ENCODE measurements around the gene CNTN5.

DNA sequence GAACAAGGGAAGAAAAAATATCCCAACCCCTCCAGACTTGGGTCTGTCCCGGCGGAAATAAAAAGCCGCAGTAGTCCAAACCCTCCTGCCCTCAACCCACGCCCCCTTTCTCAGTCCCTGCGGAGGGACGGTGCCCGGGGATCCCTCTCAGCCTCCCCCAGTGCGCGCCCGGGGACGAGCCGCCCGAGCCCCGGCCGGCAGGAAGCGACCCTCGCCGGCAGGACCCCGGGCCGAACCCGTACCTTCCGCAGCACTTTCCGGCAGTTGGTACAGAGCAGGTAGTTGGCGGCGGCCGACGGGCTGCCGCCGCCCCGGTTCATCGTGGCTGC is 497 bp downstream of the SESN3 start:
- RRBS, result 38% methylated on average over 15 of the region's 31 CpGs

DNA sequence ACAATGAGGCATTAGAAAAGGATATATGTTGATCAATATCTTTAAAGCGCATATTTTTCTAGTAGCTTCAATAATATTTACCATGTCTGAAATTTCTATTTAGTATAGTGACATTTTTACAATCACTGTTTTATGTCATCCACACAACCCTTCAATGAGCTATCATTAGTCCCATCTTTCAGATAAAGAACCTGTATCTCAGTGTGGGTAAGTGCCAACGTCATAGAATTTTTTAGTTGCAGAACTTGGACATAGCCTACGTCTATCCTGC is 101.2 kb downstream of the FAM76B start:
- RRBS, result no CpG with 5 or more reads among the region's 3 CpGs

- RRBS, result no CpG with 5 or more reads among the region's 15 CpGs
These were observed 1.2 kb downstream of the CEP57 start for GRCh38 chr11:95791413-95792051.

DNA sequence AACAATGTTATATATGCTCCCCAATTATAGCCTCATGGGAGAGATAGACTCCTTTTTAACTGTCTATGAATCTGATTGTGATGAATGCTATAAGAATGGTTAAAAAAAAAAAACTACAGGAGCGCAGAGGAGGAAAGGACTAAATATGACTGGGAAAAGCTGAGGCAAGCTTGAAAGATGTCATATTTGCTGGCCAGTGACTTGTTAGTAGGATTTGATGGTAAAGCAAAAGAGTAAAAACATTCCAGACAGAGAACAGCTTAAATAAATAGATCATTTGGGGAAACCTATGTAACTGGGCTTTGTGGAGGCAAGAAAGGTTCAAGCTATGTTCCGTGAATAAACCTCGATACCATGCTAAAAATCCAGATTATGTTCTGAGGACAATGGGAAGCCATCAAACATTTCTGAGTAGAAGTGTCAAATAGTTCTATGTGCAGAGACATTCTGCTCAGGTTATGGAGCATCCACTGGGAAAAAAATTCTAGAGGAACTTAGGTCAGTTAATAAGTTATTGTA is 24.3 kb downstream of the MTMR2 start:
- RRBS, result no CpG with 5 or more reads among the region's 3 CpGs

DNA sequence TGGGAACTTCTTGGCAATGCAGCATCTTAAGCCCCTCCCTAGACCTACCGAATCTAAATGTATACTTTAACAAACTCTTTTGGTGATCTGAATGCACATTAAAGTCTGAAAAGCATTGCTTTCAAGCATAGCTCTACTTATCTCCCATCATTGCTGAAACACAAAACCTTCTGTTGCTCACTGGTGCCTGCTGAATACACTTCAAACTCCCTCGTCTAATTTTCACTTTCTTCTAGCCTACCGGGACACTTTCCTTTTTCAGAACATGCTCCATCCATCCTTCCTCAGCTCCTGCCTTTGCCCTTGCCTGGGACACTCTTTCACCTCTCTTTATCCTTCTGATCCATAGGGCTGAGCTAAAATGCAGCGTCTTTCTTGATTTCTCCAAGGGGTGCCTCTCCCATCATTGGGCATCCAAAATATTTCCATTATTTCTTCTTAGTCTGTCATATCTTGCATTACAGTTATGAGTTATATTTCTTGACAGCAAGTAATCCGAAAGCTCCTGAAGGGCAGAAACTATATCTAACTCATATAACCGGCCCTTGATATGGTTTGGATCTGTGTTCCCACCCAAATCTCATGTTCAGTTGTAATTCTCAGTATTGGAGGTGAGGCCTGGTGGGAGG is 192.0 kb downstream of the MAML2 start:
- RRBS, result no CpG with 5 or more reads among the region's 6 CpGs

DNA sequence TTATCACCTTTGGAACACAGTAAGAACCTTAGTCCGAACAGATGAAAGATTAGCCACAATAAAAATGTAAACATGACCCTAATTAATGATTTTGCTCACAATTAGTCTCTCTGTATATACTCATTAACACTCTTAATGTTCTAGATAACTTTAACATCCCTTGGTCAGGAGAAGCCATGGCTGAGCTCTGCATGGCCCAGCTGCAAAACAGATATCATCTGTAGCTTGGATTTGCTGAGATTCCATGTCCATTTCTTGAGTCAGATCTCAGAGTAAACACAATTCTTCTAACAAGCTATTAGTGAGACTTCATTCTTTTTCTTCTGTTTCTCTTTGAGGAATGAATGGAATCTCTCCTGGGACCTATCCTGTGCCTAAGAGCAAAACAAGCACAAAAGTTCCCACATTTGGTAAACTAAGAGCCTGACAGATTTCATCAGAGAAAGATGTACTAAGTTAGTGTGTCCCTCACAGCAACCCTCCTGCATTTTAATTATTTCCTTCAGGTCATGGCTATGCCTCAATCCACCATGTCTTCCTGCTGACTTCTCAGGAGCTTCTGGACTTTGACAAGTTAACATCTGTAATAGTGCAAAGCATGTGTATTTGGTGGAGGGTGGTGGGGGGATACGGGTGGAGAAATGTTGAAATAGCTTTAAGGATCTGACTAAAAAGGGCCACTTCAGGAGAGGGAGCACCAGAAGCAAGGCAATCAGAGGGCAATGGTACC is 142.7 kb downstream of the MAML2 start:
- RRBS, result no CpG with 5 or more reads among the region's 2 CpGs

DNA sequence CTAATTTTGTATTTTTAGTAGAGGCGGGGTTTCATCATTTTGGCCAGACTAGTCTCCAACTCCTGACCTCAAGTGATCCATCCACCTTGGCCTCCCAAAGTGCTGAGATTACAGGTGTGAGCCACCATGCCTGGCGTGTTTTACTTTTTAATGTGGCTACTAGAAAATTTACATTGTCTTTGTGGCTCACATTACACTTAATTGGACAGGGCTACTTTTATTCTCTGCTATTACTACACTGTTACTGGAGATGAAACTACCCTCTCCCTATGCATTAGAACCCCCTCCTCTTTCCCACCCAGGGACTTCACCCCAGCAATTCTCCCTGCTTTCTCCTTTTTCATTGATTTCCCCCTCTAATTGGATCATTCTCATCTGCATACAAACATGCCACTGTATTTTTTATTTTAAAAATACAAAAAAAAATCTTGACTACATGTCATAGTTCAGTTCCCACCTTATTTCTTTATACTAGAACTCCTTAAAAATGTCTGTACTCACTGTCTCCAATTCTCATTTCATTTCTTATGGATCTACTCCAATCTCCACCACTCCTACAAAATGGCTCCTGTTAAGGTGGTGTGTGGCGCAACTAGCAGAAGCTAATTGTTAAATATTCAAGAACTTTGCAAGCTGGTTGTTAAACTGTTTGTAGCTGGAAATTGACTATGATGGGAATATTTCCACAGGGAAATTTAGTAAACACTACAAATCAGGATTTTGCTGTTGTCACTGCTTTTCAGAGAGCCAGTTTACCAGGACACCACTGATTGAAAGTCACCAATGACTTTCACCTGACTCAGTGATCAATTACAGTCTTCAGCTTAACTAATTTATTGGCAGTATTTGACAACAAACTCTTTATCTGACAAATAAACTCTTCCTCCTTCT is 94.5 kb downstream of the MAML2 start:
- RRBS, result no CpG with 5 or more reads among the region's 3 CpGs

- RRBS, result 97% methylated on average over 8 of the region's 28 CpGs
These were observed 1.6 kb downstream of the MAML2 start for GRCh38 chr11:96341032-96342084.

GRCh38 chr11:99020625-99021494 is at the start of gene CNTN5:
CNTN5 (plus strand) TSS chr11:99020949.
- RRBS, result 96% methylated on average over 10 of the region's 48 CpGs

- RRBS, result no CpG with 5 or more reads among the region's 1 CpG
These were observed 2.6 kb downstream of the ARHGAP42 start for GRCh38 chr11:100689779-100689978.

DNA sequence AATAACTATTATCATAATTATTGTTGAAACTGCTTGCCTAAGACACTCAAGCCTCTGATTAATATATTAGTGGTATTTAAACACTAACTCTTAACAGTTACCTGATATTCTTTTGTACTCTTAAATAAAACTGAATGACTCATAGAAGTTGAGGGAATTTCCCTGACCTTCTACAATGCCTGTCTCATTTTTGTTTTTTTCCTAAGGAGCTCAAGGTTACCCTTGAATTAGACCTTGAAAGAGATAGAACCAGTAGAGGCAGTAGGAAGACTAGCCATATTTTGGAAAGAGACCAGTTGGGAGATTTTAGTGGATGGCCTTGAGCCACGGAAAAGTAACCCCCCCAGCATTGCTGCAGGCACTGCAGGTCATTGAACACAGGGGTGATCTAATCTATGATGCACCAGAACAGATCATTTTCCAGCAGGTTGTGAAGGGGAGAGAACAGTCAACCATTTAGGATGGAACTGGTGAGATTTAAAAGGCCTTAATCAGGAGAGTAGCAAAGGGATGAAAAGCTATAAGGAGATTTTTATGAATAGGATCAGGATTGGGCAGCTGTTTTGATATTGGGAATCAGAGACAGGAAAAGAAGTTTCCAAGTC is 148.3 kb downstream of the PGR start:
- RRBS, result no CpG with 5 or more reads among the region's 1 CpG

GRCh38 chr11:102177676-102178751 is 67.8 kb downstream of the YAP1 start:
- RRBS, result no CpG with 5 or more reads among the region's 5 CpGs

DNA sequence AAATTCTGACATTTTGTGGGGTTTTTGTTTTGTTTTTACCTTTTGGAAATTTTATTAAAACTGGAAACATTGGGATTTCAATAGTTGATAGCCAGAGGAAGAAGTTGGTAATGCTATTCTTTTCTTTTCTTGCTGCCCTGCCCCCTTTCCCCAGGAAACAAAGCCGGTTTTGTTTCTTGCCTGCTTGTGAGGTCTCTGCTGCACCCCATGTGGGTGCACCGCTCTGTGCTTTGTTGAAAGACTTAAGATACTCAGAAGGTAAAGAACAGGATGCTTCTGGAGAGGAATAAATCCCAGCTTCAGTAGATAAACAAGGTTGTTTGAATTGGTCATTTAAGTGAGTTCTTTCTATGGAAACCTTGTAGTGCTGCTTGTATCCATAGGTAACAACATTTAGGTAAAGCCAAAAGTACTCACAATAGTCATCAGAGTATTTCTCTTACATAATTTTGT is 87.5 kb downstream of the YAP1 start:
- RRBS, result no CpG with 5 or more reads among the region's 2 CpGs

- RRBS, result no CpG with 5 or more reads among the region's 7 CpGs
These were observed 95.6 kb upstream of the BIRC3 start for GRCh38 chr11:102221565-102222242.

GRCh38 chr11:102269694-102270650 is 47.3 kb upstream of the BIRC3 start:
- RRBS, result no CpG with 5 or more reads among the region's 5 CpGs

DNA sequence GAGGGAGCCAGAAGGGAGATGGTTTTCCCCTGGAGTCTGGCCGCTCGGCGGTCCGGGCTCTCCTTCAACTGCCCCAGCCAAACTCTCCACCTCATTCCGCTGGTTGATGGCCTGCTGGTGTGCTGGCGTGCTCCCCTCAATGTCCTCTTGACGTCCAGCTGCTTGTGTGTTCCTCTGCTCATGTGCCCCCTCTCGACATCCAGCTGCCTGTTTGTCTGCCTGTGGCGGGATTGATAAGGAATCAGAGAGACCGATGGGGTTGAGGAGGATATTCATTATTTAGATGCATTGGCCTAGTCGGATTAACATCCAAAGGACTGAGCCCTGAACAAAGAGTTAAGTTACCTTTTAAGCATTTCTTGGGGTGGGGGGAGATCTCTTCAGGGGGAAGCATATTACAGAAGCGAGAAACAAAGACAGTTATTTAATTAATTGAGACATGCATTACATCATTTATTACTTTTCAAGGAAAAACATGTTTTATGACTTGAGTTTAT is 37.8 kb downstream of the BIRC2 start:
- RRBS, result no CpG with 5 or more reads among the region's 12 CpGs

GRCh38 chr11:102458419-102458940 is 5.9 kb upstream of the TMEM123 start:
- RRBS, result no CpG with 5 or more reads among the region's 4 CpGs

GRCh38 chr11:102602992-102603573 is 22.0 kb downstream of the MMP20 start:
- RRBS, result no CpG with 5 or more reads among the region's 6 CpGs

- RRBS, result no CpG with 5 or more reads among the region's 10 CpGs
These were observed 2.0 kb upstream of the CARD16 start for GRCh38 chr11:105046752-105047897.